Peritoneum (tissue), 1 donor: Measurements from ENCODE around the genes GAST and KAT2A.

DNA sequence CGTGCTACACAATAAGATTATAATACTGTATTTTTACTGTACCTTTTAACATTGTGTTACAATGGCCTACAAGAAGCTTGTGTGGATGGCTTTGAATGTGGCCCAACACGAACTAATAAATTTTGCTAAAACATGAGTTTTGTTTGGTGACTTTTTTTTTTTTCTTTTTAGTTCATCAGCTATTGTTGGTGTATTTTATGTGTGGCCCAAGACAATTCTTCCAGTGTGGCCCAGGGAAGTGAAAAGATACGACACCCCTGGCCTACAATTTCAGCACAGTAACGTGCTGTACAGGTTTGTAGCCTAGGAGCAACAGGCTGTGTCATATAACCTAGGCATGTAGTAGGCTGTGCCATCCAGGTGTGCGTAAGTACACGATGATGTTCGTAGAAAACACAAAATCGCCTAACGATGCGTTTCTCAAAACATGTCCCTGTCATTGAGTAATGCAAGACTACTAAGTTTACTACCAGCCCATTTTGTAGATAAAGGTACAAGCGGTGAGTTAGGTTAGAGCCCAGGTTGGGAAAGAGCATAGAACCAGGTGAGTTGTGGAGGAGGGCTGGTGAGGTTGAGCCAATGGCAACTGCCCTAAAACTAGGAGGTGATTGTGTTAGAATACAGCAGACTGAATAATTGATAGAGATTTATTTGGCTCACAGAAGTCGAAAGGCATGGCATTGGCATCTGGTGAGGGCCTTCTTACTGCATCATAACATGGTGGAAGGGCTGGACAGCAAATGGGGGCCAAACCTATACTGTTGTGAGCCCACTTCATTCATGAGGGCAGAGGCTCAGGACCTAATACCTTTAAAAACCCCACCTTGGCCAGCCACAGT lies 4.1 kb downstream of the EIF1 start:
- PRO-cap, result no peak

- PRO-cap, result no peak
These were observed 4.7 kb downstream of the EIF1 start for GRCh38 chr17:41693372-41693729.

- PRO-cap, result no peak
These were observed 6.5 kb upstream of the GAST start for GRCh38 chr17:41705682-41706016.

- PRO-cap, result no peak
These were observed at the start of gene GAST for GRCh38 chr17:41712047-41712504. Gene GAST (plus strand): TSS chr17:41712331.

- PRO-cap, result no peak
These were observed 11.6 kb downstream of the CNP start for GRCh38 chr17:41978271-41978579.

DNA sequence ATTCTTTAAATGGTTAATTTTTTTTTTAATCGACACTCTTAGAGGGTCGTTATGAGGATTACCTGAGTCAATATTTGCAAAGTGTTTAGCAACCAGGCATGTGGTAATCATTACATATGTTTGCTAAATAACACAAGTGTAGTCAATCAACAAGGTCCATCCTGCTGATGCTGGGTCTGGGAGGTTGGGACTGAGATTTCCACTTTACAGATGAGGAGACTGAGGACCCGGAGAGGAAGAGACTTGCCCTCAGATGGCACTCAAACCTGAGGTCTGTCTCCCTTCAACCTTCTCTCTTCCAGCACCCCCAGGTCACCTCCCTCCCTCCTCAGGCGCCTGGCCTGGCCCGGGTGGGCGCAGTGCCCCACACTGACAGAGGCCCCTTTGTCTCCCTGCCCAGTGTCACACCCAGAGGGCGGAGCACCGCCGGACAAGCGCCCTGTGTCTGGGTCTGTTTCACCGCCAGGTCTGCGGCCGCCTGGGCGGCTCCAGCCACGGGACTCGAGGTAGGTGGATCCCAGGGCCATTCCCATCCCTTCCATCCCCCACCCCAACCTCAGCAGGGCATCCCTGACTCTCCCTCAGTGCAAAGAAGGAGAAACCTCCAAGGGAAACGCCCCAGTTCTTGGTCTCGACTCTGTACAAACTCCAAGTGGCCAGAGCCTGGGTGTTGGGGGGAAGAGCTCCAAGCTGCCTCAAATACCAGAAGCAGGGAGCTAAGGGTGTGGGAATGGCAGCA lies 10.1 kb downstream of the ZNF385C start:
- PRO-cap, result no peak

- PRO-cap, result unidirectional peak, minus-strand start at chr17:42121346
These were observed at the start of gene KAT2A for GRCh38 chr17:42120766-42121580. Gene KAT2A (minus strand): TSS chr17:42121367.

DNA sequence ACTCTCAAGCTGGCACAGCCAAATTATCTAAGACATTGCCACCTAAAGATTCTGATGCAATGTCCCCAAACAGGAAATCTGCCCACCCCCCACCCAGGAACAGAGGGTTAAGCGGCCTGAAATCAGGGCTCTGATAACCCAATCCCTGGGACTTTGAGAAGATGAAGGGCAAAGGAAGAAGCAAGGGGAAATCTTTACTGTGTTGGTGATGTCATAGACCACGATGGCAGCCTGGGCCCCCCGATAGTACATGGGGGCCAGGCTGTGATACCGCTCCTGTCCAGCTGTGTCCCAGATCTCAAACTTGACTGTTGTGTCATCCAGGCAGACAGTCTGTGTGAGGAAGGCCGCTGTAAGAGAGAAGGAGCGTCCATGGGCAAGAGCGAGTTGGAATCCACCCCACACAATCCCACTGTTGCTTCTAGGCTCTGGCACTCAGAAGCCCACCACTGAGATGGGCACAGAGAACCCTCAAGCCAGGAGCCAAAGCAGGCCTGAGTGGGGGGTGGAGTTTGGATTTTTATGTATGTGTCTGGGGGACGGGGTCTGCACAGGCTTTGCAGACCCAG lies 5.9 kb downstream of the HSPB9 start:
- PRO-cap, result no peak

- PRO-cap, result no peak
These were observed 823 bp downstream of the RAB5C start for GRCh38 chr17:42153515-42154817.

DNA sequence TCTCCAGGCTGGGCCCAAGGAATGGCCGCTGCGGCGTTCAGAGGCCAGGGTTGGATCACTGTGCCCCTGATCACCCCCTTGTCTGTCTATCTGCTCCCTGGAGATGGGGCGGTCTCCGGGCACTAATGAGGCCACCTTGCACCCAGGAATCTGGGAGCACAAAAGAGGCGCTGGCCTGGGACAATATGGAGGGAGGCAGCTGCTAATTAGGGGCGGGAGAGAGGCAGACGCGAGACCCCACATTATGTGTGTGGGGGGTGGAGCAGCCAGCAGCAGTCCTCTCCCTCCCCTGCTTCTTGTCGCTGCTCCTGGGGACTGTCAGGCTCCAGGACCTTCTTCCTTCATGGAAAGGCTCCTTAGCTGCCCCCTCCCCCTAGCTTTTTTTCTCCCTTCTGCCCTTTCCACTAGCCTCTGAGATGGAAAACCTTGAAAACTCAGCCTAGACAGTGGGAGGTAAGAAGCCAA lies 354 bp upstream of the HCRT start:
- PRO-cap, result no peak

- PRO-cap, result no peak
These were observed 1.0 kb downstream of the GHDC start for GRCh38 chr17:42193187-42193772.

- PRO-cap, result no peak
These were observed 26.2 kb downstream of the STAT5B start for GRCh38 chr17:42249875-42250570.

- PRO-cap, result no peak
These were observed 1.6 kb downstream of the STAT5B start for GRCh38 chr17:42274356-42275204.

- PRO-cap, result no peak
These were observed 727 bp upstream of the STAT5B start for GRCh38 chr17:42276770-42277466.

- PRO-cap, result no peak
These were observed 1.5 kb upstream of the STAT5A start for GRCh38 chr17:42286822-42287190.

GRCh38 chr17:42387654-42388242 lies 494 bp downstream of the STAT3 start:
- PRO-cap, result no peak

GRCh38 chr17:42398455-42398886 lies 10.2 kb upstream of the STAT3 start:
- PRO-cap, result no peak

GRCh38 chr17:42404004-42405023 lies 16.1 kb upstream of the STAT3 start:
- PRO-cap, result no peak

GRCh38 chr17:42436358-42436910 lies 13.4 kb upstream of the CAVIN1 start:
- PRO-cap, result no peak

- PRO-cap, result no peak
These were observed 23.5 kb upstream of the NAGLU start for GRCh38 chr17:42512264-42513152.